Astrocyte (in vitro differentiated cells and primary cell): ENCODE measurements around the genes PODNL1 and GIPC1.

DNA sequence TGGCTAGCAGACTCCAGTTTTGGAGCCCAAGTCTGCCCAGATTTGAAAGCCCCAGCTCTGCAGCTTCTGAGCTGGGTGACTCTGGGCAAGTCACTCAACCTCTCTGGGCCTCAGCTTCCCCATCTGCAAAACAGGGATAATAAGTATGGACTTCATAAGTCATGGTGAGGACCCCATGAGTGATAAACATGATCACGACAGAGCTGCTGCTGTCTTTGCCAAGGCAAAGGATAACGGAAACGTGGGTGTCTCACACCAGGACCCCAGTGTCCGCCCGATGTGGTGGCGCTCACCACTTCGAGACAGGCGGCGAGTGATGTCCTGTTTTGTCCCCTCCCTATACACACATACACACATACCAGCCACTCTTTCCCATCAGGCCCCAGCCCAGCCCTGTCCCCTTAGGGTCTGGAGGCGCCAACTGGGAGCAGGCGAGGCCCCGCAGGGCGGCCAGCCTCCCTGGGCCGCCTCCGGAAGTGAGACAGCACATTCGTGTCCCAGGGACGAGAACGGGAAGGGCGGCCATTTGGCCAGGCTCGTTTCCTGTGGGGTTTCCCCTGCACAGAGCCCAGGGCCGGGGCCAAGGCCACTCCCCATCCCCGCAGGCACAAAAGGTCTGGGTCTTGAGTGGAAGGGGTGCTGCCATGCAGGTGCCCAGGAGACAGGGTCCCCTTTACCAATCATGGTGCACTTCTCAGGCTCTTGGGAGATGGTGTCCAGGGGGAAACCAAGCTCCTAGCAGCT, 38.1 kb upstream of the NANOS3 start:
- PRO-cap = bidirectional peak, plus-strand start at position 182 of the sequence, minus-strand start outside the sequence; bidirectional peak, plus-strand start at position 610 of the sequence, minus-strand start at position 410 of the sequence
- RRBS, 2 experiments = 11% methylated on average over 3 of the region's 22 CpGs; no CpG with 5 or more reads in 1 of the 2 experiments

DNA sequence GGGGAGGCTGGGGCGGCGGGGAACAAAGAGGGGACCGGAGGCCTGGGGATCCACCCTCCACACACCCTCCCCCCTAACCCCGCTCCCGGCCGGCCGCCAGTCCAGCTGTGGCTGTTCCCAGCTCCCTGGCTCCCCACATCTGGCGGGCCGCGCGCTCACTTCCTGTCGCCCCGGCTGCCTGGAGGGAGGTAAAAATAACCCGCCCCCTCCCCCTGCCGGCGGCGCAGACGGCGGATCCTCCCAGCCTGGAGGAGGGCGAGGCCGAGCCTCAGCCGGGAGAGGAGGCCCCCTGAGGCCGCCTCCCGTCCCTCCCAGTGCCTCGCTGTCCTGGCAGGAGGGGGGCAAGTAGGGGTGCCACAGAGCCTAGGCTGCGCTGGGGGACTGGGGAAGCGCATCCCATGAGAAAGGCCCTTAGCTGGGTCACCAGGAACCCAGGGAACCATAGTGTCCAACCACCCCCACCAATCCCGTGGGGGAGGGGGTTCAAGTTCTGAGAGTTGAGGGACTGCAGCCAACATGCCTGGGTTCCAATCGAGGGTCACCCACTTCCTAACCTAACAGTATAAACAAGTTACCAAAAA, 29.2 kb upstream of the NANOS3 start:
- PRO-cap = bidirectional peak, plus-strand start at position 224 of the sequence, minus-strand start at position 141 of the sequence
- RRBS, 2 experiments = 3 to 4% methylated on average over 17 of the region's 29 CpGs

DNA sequence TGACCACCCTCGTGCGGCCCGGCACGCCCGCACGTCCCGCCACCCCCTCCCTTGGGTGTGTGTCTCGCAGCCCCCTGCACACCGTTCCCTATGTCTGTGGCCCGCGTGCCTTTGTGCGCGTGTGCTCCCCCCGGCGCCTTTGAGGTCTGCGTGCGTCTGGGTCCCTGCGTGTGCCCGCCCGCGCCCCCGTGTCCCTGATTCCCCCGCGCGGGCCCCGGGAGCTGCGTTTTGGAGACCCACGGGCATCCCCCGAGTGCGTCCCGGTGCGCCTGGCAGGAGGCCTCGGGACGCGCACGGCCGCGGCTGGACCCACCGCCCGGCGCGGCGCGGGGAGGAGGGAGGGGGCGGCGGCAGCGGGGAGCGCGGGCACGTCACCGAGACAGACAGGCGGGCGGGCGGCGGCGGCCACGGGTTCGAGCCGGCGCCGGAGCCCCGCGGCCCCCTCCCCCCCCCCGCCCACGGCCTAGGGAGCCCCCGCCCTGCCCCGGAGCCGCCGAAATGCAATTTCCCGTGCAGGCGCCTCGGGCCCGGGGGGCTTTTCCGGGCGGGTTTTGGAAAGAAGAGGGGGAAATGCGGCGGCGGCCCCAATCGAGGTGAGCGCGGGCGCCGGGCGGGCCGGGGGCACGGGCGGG, 12.0 kb upstream of the NANOS3 start:
- PRO-cap = no peak
- RRBS, 2 experiments = 3 to 4% methylated on average over 49 to 74 of the region's 87 CpGs

DNA sequence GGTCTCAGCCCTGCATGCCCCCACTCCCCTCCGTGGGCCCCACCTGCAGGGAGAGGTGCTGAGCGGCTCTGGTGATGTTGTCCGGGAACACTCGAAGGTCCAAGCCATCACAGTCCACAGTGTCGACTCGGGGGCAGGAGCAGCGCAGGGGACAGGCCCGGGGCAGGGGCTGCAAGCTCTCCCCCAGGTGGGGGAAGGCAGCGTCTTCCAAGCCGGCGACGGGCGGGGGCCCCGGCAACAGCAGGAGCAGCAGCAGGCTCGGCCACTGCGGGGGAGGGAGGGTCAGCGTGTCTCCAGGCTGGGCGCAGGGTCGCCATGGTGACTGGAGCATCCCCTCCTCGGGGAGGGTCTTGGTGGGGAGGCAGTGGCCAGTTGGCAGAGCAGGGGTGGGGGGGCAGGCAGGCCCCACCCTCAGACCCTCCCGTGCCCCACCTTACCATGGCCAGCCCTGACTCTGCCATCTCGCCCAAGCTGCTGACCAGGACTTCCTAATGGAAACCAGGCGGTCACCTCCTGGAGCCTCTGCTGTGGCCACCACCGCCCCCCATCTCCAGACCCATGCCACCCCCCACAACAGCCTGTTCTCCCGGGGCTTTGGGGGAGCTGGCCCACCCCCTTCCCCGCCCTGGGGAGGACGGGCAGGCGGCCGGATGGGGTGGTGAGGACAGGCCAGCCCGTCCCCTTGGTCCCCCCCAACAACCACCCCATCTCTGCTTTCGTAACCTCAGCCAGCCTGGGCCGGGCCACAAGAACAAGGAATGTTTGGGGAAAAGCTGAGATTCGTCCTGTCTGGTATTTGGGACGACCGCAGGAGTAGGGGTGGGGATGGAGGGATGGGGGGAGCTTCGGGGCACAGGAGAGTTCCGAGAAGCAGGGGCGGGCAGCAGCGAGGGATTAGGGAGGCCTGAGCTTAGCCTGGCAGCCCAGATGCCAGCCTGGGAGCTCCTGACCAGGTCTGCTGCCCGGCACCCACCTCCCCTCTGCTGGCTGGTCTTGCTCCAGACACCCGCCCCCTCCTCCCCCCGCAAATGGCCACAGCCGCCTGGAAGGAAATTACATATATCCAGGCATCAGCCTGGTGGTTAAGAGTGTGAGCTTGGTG, at the start of gene PODNL1:
PODNL1 (minus strand) TSS at position 676 of the 1,102 bp plus-strand sequence.
- PRO-cap = no peak
- RRBS, 2 experiments = 5 to 11% methylated on average over 13 to 15 of the region's 43 CpGs

DNA sequence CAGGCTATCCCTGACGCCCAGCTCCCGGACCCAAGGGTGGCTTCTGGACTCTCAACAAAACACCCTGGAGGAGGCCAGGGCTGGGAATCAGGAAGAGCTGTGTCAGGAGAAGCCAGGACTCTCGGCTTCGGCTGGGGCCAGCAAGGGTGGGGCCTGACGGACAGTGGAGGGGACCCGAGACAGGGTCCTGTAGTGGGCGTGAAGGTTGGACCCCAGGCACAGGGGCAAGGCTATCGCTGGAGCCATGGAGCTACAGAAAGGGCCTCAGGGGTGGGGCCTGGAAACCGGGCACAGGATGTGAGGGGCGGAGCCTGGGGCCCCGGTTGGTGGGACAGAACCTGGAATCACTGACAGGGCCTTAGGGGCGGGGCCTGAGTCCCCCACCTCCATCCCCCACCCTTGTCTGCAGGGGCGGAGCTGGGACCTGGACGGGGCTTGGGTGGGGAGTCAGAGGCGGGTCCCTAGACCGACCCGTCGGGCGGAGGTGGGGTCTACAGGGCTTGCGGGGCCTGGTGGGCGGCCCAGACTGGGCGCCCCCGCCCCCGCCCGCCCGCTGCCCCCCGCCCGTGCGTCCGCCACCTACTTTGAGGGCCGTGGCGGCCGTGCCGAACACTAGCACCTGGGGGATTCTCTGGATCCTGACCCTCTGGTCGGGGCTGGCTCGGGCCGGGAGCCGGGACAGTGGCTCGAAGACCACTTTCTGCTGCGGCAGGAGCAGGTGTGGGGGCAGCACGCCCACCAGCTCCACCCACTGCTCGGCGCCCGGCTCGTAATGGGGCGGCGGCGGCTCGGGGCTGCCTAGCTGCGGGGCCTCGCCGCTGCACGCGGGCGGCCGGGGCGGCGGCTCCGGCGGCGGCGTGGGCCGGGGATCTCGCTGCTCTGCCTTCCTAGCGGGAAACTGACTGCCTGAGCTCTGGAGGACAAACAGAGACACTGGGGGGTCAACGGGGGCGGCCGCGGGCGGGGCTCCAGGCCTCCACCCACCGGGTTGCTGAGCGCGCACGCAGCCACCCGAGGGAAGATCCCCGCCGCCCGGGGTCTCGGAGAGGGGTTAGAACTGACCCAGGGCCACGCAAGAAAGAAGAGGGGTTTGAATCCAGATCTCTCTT, 26.2 kb downstream of the DCAF15 start:
- PRO-cap = no peak
- RRBS, 2 experiments = 9 to 18% methylated on average over 28 to 37 of the region's 80 CpGs

- PRO-cap = no peak
- RRBS, 2 experiments = 96% methylated on average over 5 of the region's 27 CpGs; no CpG with 5 or more reads in 1 of the 2 experiments
These were observed 10.0 kb downstream of the PRKACA start for GRCh38 chr19:14107165-14108415.

DNA sequence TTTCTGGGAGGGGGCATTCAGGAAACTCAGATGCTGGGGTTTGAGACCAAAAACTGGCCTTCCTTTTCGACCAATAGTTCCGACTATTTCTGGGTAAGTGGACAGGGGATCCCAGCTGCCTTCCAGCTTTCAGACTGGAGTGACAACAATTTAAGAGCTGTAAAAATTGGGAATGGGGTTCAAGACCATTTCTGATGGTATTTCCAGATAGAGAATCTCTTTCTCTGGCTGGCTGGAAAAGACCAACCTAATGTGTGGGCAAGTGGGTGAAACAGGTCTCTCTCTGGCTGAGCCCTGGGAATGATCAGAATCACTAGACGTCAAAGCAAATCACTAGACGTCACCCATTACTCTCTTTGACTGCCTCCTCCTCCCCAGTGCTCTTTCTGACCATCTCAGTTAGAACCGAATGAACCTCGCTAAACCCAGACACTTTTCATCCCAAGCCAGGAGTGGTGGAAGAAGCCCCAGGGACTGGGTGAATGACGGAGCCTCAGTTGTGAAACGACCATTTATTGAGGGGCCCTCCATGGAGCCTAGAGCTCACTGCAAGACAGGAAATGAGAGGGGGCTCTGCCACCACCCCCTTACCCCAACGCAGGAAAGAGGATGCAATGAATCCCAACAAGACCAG, 1.4 kb downstream of the PRKACA start:
- PRO-cap = no peak
- RRBS, 2 experiments = no CpG with 5 or more reads among the region's 9 CpGs

DNA sequence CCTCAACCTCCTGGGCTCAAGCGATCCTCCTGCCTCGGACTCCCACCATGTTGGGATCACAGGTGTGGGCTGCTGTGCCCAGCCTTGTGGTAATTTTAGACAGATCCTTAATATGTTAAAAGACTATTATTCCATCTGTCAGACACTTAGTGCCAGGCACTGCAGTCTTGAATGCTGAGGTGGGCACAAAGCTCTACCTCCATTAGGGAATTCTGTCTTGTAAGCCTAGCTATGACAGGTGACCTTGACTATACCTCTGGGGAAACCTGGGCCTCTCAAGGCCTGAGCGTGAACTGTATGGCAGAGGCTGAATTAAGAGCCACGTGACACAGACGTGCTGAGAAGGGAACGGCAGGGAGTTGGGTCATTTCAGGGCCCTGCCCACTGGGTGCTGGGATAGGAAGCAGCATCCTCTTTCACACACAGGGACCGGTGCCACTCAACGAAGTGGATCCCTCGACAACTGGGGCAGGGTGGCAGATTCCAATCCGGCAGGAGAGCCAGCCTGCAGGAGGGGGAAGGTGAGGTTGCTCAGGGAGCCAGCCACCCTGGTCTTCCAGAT, 9.3 kb downstream of the ASF1B start:
- PRO-cap = no peak
- RRBS, 2 experiments = 91 to 96% methylated on average over 4 of the region's 10 CpGs

DNA sequence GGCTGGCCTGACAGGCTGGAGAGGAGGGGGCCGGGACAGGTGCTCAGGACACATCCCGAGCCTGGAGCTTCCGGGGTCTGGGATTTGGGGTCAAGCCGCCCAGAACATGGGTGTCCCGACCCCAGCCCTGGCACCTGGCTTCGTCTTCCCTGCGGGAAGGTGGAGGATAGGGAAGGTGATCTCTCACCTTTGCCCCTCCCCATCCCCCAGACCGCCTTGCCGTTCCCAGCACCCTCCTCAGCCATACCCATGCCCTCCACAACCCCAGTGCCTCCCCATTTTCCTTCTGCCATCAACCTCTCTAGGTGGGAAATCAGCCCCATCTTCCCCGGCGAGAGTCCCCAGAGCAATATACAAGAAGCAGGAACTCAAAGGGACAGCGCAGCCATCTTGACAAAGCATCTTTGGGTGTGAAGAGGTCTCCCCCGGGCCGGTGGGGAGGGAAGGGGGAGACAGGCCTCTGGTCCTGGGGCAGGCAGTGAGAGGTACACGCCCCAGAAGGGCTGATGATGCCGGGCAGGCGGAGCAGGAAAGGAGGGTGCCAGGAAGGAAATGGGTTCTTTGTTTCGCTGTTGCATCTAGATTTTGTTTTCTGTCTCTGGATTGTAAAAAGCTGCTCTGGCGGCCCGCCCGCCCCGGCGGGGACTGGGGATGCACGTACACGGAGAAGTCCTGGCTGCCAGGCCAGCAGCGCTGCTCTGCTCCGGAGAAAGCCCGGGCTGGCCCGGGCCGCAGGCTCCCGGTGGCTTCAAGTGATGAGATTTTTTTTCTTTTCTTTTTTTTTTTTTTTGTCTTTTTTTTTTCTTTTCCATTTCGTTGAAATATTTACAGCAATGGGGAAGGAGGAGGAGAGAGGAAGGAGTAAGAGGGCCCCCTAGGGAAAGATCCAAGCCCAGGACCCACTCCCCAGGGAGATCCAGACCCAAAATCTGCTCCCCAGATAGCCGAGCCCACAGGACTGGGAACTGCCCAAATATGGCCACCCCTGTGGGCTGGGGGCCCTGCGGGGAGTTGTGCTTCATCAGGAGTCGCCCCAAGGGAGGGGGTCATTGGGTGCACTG, 13.1 kb upstream of the ASF1B start:
- PRO-cap = no peak
- RRBS, 2 experiments = 18 to 24% methylated on average over 11 to 12 of the region's 35 CpGs

DNA sequence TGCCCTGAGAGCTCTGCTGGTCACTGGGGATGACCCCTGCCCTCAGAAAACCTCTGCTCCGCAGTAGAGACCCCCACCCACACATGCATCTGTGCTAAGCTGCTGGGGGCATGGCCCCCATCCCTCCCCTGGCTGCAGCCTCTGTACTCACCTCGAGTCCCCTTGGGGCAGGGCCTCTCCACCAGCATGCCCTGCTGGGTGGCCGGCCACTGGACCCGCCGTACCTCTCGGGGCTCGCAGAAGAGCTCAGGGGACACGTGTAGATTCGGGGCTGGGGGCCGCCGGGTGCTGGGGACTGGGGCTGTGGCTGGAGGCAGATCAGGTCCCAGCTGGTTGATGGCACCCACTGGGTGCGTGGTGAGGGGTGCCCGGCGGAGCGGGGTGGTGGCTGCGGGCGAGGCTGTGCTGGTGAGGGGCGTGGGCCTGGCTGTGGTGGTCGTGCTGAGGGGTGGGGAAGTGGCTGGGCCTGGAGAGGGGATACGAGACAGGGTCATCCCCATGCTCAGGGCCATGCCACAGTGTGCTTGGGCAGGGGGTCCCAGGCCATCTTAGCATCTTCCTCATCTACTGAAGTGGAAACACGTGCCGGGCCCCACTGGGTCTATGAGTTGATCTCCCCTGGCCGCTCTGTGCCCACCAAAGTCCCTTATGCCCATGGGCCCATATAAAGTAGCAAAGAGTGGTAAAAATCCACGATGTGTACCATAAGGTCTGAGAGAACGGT, 24.9 kb upstream of the ASF1B start:
- PRO-cap = no peak
- RRBS, 2 experiments = 92 to 96% methylated on average over 3 of the region's 25 CpGs

DNA sequence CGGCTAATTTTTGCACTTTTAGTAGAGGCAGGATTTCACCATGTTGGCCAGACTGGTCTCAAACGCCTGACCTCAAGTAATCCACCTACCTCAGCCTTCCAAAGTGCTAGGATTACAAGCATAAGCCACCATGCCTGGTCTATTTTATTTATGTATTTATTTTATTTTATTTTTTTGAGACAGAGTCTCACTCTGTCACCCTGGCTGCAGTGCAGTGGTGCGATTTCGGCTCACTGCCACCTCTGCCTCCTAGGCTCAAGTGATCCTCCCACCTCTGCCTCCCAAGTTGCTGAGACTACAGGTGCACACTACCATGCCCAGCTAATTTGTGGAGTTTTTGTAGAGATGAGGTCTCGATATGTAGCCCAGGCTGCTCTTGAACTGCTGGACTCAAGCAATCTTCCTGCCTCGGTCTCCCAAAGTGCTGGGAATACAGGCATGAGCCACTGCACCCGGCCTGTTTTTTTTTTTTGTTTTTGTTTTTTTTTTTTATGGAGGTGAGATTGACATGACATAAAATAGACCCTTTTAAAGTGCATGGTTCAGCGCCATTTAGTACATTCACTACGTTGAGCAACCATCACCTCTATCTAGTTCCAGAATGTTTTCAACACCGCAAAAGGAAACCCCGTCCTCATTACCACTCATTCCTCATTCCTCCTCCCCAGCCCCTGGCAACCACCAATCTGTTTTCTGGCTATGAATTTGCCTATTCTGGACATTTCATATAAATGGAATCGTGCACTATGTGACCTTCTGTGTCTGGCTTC, 10.2 kb upstream of the ADGRE5 start:
- PRO-cap = no peak
- RRBS, 2 experiments = no CpG with 5 or more reads among the region's 12 CpGs

- PRO-cap = no peak
- RRBS, 2 experiments = no CpG with 5 or more reads among the region's 13 CpGs
These were observed 3.4 kb upstream of the ADGRE5 start for GRCh38 chr19:14377783-14378314.

DNA sequence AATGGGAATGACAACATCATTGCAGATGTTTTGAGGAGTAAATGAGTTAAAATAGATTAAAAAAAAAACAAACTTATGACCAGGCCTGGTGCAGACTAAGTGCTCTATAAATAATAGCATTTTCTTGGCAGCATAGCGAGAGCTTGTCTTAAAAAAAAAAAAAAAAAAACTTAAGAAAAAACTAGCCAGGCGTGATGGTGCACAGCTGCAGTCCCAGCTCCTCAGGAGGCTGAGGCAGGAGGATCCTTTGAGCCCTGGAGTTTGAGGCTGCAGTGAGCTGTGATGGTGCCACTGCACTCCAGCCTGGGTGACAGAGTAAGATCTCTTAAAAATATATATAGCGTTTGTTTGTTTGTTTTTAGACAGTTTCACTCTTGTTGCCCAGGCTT, 1.5 kb upstream of the ADGRE5 start:
- PRO-cap = no peak
- RRBS, 2 experiments = no CpG with 5 or more reads among the region's 3 CpGs

DNA sequence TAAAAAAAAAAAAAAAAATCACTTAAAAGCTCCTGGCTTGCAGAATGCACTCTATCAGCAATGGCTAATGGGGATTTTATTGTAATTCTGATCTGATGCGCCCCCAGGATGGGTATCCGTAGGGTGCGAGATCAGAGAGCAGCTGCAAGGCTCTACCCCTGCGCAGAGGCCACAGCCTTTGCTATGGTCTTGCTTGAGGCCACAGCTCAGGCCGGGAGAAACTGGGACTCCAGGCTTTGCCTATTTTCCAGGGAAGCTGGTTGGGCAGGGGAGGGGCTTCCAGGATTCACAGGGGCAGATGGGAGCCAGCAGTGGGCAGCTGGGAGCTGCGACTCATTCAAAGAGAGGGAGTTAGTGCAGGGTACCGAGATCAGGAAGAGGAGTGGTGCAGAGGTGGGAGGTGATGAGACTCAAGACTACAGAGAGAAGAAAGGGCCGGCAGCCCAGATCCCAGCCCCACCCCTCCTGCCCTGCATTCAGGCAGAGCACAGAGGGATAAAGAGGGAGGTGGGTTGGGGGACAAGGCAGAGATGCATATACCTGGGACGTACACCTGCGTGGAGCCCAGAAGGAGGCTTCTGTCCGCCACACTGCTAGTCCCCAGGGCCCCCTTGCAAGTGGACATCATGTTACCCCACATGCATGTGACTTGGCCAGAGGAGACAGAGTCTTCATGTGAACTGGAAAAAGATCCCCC, 12.1 kb downstream of the ADGRE5 start:
- PRO-cap = no peak
- RRBS, 2 experiments = no CpG with 5 or more reads among the region's 11 CpGs

DNA sequence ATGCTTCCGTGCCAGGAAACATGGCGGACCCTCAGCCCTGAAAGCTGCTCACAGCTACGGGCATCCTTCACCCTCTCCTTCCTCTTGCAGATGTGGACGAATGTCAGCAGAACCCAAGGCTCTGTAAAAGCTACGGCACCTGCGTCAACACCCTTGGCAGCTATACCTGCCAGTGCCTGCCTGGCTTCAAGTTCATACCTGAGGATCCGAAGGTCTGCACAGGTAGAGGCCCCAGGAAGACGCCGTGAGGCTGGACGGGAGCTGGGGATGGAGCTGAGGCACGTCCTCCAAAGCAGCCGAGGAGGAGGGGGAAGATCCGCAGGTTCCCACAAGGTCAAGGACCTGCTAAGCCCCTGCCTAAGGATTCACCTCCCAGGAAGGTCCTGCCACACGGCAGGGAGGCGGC, 15.0 kb downstream of the ADGRE5 start:
- PRO-cap = no peak
- RRBS, 2 experiments = no CpG with 5 or more reads among the region's 15 CpGs

- PRO-cap = no peak
- RRBS, 2 experiments = 5 to 7% methylated on average over 5 to 11 of the region's 56 CpGs
These were observed 13.4 kb downstream of the DDX39A start for GRCh38 chr19:14405388-14406478.

GRCh38 chr19:14476626-14477161, 1.5 kb upstream of the PTGER1 start:
- PRO-cap = no peak
- RRBS, 2 experiments = 45 to 55% methylated on average over 7 of the region's 18 CpGs

DNA sequence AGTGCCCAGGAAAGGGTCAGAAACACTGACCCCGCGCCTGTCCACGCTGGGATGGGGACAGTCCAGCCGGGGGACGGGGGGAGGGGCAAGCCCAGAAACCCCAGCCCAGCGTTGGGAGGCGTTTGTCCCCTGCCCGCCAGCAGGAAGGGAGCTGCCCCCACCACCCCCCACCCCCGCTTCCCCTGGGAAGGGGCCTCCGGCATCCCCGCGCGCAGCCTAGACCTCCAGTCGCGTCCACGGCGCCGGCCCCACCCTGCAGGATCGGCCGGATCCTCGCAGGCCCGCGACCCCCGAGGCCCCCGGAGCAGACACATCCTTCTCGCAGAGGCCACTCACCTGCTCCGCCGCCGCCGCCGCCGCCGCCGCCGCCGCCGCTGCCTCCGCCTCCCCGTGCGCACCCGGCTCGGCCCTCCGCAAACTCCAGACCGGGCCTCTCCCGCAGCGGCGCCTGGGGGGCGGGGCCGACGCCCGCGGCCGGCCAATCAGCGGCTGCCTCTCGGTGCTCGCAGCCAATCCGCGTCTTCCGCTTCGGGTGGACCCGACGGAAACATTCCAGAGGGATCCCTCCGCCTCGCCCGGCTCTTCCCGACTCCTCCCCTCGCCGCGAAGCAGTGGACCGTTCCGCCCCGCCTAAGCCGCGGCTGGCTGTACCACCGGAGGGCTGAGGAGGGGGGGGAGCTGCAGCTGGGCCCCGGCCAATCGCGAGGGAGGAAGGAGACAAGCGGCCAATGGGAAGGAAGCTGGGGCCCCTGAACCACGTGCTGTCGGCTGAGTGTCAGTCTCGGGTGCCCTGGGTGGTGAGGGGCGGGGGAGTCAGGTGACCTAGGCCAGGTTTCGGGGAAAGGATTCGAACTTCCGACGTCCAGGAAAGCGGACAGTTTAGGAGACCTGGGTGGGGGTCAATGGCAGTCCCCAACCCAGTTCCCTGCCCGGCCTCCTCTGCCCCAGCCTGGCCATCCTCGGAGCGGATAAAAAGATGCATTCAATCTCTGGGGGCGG, at the start of gene GIPC1:
GIPC1 (minus strand) TSS at position 427 of the 999 bp plus-strand sequence.
- PRO-cap = no peak
- RRBS, 2 experiments = 1 to 2% methylated on average over 30 to 46 of the region's 92 CpGs

- PRO-cap = no peak
- RRBS, 2 experiments = no CpG with 5 or more reads among the region's 3 CpGs
These were observed 4.1 kb downstream of the DNAJB1 start for GRCh38 chr19:14514059-14514457.

DNA sequence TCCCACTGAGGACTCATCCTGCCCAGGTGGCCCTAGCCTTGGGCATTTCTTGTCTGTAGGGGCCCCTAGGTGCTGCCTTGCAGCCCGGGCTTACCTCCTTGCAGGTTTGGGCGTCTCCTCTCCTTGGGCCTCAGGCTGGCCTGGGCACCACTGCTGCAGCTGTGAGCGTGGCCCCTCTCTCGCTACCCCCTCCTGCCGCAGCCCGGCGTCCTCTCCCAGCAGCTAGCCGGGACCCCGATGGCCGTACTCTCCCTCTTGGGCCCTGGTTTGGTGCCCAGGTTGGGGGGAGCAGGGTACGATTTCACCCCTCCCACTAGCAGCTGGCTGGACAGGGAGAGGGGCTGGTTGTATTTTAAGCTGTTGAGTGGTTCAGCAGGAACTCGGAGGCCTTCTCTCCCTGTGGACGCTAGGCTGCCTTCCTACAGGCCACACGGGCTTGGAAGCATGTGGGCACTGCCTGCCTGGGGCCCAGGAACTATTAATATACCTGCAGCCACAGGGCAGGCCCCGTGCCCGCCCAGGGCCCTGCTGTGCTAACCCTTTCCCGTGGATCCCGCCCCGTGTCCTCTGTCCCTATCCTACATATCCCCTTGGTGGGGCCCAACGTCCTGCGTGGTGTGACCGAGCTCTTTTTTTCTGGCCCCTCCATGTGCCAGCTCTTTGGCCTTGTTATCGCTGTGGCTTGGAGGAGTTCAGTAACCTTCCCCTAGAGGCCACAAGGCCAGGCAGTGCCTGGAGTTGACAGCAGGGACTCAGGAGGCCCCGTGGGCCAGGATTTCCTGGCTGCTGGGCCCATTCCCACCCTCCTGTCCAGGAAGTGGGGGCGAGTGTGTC, 11.7 kb downstream of the NDUFB7 start:
- PRO-cap = no peak
- RRBS, 2 experiments = 99% methylated on average over 5 of the region's 25 CpGs; no CpG with 5 or more reads in 1 of the 2 experiments